ENCODE results near the genes GALNT7, WDR17 and TENM3.

DNA sequence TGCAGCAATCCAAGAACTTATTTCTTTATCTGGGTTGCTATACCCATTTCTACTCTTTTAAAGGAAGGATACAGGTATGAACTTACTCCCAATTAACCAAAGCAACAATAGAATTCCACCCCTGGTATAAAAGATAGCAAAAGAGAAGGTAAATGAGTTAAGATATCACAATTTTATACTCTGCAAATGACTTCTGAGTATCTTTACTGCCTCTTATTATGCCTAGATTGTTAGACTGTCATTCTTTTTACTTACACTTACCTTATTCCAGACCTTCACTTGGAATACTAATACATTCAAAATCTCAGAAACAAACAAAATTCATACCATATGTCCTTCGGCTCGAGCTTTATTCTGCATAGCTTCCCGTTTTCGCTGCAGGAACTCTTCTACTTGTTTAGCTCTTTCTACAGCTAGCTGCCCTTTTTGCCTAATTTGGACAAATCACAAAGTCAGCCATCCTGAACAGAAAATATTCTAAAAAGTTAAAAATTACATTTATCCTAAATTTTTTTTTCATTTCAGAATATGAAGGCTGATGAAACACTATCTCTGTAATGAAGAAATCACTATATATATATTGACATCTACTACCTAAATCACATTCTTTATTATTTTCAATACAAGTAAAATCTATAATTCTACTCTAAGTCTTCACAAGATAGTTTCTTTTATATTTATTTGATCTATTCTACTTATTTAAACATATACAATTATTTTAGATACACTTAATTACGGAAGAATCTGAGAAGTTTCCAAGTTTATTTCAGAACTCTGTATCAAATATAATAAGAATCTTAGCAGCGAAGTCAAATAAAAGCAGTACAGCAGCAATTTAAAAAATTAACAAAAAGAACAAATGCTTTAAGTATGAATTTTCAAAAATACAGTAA lies 74.7 kb downstream of the NEK1 start:
- PRO-cap: no peak

- PRO-cap: no peak
Observed at GRCh38 chr4:169659276-169659762, 38.9 kb downstream of the CLCN3 start.

DNA sequence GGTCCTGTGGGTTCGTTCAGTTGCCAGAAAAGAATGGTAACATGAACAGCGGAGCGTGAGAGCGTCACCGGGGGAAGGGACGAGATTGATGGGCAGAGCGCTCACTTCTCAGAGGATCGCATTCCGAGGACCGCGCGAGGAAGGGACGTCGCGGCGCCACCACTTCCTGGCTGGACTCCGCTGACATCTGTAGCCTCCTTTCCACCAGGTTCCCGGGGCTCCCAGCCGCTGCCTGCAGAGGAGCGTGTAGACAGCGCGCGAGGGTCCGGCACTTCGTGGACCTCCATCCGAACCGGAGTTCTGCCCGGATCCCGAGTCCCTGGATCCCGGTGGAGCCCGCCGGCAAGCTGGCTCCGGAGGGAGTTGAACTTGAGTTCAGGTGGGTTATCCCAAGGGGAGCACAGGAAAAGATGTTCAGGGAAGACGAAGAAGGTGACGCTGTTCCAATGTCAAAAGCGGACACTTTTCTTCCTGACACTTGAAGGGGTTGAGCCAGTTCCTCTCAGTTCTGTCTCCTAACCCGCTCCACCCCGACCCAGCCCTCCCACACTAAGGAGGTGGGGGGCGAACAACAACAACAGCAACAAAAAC lies 503 bp downstream of the GALNTL6 start:
- PRO-cap: no peak

GRCh38 chr4:173168396-173169341 lies at the start of gene GALNT7:
TSS of gene GALNT7 (plus strand) at chr4:173168811.
- PRO-cap: unidirectional peak, plus-strand start at chr4:173168770; bidirectional peak, plus-strand start at chr4:173169008, minus-strand start at chr4:173169012

DNA sequence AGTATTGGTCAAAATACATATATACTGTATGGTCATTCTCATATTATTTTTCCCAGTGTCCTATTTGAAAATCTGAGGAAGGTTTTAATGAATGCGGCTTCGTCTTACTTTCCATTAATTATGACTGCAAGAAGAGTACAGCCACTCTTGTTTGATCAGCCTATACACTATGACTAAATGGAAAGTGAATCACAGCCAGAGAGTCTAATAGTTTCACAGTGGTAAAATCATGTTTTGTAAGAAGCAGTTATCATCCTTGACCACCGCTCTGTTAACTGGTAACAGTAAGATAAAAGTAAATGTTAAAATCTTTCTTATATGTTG lies 13.1 kb downstream of the GALNT7 start:
- PRO-cap: no peak

GRCh38 chr4:173494184-173494913 lies 35.7 kb downstream of the HAND2 start:
- PRO-cap: no peak

DNA sequence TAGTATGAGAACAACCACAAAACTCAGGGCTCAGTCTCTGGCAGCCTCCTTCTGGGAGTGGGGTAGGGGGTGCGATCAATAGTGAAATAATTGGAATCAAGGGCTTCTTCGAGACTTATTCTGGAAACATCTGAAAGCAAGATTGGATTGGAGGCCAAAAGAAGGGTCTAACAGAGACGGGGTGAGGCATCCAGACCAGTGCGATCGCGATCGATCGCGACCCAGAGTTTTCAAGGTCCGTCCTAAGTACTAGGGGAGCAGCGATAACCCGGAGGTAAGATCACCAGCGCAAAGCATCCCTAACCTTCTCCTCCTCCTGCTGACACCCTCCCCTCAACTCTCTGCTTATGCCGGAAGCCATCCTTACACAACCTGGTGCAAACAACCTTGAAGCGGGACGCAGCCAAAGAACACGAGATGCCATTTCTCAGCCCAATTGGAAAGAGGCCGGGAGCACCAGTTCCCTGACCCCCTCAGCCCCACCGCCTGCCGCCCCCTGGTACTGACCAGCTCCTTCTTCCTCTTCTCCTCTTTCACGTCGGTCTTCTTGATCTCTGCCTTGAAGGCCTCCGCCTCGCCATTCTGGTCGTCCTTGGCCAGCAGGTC lies 1.7 kb downstream of the HAND2 start:
- PRO-cap: no peak

- PRO-cap: no peak
Observed at GRCh38 chr4:173531608-173532117, 1.6 kb upstream of the HAND2 start.

- PRO-cap: no peak
Observed at GRCh38 chr4:173536375-173536719, 6.3 kb upstream of the HAND2 start.

DNA sequence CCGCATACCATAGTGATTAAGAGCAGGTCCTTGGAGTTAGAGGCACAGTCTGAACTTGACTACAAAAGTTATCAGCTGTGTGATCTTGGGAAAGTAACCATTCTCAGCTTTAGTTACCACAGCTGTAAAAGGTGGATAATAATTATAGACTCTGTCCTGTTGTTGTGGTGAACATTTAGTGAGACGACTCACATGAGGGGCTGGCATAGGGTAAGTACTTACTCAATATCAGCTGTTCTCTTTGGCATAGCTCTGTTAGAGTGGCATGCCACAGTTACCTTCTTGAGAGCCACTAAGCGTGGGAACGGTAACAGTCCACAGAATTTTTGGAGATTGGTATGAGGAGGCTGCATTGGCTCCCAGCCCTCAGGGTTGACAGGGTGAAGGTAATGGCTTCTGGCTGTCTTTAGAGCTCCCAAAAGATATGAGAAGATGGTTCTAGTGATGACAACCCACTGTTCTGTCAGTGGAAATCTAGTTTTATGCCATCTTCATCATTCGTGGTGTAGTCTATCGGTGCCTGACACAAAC lies 13.3 kb upstream of the HAND2 start:
- PRO-cap: no peak

DNA sequence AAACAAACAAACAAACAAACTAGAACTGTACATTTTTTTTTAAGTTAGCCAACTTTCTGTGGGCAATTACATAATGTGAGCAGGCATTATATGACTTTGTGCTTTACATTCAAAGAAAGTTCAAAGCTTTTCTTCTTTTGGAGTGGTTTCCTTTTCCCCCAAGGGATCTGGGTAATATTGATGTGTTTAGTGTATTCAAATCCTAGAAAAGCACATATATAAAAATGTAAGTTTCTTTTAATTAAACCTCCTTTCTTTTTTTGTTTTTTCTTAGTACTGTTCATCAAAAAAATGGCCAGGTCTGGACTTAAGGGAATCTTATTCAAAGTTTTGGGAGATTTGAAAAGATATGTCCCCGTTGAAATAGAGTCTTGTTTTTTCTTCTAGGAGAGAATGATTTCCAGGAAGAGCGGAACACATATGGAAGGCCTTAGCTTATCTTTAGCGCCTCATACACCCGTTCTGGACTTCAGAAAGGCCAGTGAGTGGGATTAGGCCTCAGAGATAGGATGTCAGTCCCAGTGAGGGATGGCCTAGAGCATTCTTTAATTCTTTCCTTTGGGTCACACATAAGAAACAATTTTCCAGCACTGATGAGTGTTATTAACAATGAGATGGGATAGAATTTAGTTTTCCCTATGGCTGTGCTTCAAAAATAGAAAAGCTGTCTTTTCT lies 54.4 kb upstream of the HAND2 start:
- PRO-cap: no peak

DNA sequence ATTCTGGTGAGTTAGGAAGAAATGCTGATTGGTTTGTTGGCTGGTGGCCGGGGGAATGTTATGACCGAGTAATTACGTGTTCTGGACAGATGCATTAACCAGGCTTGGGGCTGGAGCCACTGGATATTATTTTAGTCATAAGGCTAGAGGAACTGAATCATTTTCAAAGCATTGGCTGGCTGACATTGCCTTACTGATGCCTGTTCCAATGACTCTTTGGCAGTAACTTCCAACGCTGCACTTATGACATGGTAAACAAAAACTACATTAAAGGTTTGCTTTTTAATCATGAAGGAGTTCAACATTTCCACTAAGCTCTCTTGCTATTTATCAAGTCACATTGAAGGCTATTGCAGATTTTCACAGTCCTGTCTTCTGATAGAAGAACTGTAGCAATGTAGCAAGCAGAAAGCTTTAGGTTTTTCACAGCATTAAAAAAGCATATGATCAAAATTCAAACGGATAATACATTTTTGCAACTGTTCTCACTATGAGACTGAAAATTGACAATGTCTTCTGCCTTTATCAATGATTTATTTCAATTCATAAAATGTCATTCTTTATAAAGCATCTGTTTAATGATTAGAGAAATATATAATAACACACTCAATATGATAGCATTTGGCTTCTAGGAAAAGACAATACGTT lies 84.4 kb downstream of the FBXO8 start:
- PRO-cap: no peak

DNA sequence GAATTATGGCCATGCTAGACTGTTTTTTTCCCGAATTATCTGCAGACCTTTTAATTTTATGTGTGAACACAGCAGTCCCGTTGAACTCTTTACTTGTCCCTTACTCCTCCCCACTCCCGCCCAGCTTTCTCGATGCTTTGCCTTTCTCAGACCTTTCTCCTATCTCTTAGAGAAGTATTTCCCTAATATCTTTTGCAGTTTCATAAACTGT lies 785 bp downstream of the CEP44 start:
- PRO-cap: unidirectional peak, minus-strand start at position 91 of the sequence

DNA sequence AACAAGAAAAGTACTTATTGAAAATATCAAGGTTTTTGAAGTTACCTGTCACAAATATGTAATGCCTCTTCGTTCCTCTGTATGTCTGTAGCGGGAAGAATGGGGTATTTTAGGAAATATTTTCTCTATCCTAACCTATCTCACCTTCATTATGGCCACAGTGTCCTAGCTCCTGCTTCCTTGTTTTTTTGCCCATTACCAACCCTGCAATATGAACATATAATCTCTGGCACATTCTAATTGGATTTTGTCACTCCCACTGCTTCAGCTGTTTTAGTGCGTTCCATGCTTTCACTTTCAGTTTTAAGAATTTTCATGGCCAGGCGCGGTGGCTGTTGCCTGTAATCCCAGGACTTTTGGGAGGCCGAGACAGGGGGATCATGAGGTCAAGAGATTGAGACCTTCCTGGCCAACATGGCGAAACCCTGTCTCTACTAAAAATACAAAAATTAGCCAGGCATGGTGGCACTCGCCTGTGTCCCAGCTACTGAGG lies 41.0 kb downstream of the GPM6A start:
- PRO-cap: no peak

- PRO-cap: no peak
Observed at GRCh38 chr4:176065495-176066819, at the start of gene WDR17. TSS of gene WDR17 (plus strand) at chr4:176065841.

DNA sequence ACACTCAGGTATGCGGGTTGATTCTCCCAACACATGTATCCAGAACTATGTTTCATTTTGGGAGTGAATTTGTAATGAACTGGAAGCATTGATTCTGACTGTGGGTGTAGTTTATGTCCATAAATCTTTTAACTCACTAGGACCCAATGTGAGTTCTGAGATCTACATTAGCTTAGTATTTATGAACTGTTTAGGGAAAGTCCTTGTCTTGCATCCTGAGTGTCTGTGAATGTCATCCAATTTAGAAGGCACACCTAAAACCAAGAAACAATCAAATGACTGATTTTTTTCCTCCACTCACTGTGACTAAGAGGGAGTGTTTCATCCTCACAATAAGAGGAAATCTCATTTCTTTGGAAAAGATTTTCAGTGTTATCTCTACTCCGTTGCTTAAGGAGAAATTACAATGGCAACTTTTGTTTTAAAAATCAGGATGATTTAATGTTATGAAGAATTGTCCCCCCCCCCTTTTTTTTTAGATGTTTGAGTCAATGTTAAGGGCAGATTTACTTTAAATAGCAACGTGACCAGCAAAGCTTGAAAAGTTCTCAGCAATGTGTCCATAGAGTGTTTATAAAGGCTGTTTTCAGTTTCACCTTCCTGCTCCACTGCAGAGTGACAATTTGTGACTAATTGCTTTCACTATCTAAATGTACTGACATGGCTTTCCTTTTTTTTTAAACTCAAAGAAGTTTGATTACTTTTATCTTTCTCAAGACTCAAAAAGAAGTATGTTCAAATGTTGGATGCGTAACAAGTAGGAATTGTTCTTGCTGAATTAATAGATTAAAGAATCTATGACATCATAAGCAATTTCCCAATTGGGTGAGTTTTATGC lies 173.0 kb downstream of the SPCS3 start:
- PRO-cap: no peak

DNA sequence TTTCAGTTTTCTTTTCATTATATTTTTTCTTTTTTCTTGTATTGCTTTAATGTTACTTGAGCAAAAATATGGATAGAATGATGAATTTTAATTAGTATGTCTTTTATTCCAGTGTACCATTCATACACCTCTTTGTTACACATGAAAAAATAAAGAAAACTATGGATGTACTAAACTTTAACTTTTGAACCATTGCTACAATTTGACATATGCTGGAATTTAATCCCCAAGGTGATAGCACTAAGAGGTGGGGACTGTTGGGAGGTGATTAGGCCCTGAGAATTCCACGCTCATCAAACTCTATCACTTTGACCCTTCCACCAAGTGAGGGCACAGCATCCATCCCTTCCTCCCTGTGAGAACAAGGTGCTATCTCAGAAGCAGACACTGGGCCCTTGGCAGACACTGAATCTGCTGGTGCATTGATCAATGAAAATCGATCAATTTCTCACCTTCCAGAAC lies 112.8 kb upstream of the VEGFC start:
- PRO-cap: no peak

DNA sequence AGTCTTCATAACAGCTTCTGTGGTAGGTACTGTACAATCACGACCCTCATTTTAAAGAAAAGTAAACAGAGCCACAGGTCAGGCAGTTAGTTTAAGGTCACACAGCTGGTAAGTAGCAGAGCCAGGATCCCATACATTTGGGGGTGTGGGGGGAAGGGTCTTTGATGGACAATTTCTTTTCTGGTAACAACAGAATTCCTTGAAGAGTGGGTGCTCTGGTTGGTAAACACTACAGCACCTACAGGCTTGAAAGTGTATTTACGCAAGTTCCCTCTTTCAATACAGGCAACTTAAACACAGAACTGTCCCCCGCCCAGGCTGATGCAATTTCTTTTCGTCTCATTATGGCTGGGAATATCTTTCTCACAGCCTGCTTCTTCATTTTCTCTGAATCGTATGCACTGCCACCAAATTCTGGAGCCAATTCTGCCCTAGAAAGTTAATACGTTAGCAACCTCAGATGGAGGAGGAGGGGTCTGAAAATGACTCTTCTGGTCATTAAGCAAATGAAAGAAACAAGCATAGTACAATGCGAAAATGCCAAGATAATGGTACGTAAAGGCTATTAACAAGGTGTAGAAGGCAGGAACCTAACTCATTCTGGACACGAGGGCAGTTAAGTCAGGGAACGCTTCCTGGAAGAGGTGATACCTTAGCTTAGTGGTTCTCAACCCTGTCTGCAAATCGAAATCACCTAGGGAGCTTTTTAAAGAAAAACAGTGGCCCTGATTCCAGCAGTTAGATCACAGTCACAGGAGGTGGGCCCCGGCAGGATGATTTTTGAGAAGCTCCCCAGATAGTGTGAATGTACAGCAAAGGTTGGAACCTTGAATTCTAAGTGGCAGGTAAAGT lies 1.1 kb downstream of the AGA start:
- PRO-cap: unidirectional peak, plus-strand start at position 746 of the sequence

DNA sequence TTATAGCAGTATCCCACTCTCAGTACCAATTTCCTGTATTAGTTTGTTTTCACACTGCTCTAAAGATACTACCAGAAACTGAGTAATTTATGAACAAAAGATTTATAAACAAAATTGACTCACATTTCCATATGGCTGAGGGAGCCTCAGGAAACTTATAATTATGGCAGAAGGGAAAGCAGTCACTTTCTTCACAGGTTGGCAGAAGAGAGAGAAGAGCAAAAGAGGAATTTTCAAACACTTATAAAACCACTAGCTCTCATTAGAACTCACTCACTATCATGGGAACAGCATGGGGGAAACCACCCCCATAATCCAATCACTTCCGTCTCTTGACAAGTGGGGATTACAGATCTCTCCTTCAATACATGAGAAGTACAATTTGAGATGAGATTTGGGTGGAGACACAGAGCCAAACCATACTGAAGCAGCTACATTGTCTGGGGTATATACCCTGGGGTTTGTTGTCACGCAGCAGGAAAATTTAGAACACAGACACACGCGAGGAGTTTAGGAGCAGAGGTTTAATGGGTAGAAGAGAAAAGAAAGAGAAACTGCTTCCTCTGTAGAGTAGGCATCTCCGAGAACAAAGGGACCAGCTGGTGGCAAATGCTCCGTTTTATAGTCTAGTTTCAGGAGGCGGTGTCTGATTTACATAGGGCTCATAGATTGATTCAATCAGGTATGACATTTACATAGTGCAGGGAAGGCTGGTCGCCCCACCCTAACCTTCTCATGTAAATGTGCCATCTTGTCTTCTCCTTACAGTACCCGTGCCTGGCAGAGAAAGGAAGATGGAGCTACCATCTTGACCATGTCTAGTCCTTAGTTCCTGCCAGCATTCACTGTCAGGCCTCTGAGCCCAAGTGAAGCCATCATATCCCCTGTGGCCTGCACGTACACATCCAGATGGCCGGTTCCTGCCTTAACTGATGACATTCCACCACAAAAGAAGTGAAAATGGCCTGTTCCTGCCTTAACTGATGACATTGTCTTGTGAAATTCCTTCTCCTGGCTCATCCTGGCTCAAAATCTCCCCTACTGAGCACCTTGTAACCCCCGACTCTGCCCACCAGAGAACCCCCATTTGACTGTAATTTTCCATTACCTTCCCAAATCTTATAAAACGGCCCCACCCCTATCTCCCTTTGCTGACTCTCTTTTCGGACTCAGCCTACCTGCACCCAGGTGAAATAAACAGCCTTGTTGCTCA lies 2277.8 kb upstream of the AGA start:
- PRO-cap: no peak

DNA sequence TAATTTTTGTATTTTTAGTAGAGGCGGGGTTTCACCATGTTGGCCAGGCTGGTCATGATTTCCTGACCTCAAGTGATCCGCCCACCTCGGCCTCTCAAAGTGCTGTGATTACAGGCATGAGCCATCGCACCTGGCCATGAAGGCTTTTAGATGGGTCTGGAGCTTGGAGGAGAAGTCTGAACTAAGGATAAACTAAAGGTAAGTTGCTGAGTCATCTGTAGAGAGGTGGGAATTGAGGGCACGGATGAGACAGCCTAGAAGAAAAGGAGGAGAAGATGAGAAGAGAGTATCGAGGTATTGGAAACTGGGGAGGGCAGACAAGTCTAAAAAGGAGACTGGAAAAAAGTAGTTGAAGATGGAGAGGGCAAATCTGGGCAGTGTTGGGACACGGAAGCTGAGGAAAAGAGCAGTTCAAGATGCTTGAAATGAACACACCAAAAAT lies at the start of gene TENM3:
TSS of gene TENM3 (plus strand) at position 124 of the 442 bp plus-strand sequence.
- PRO-cap: no peak